Spinal cord (tissue), 3 donors: ENCODE measurements around a stretch of chr4.

DNA sequence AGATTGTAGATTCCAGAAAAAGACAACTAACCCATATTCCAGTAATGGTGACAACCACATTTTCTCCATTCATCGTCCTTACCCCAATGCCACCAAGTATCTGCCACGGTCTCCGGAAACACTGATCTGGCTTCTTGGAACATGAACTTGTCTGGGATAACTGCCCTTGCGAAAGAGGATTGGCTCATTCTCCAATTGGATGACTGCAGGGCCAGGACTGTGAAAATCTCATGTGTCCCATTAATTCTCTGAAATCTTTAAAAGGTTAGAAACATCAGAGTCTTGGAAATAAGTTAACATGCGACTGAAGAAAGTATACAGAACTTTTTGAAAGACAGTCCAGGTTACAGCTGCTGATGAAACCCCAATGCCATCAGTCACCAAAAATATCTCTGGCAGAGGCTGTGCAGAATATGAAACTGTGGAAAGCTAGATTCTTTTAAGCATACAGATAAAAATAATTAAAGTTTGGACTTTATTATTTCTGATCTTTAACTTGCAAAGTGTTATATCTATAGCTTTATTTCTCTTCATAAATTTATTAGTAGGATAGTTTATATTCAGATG is 496.9 kb downstream of the PPARGC1A start:
- PRO-cap, result no peak
- RAMPAGE, long total RNA, result no peak

DNA sequence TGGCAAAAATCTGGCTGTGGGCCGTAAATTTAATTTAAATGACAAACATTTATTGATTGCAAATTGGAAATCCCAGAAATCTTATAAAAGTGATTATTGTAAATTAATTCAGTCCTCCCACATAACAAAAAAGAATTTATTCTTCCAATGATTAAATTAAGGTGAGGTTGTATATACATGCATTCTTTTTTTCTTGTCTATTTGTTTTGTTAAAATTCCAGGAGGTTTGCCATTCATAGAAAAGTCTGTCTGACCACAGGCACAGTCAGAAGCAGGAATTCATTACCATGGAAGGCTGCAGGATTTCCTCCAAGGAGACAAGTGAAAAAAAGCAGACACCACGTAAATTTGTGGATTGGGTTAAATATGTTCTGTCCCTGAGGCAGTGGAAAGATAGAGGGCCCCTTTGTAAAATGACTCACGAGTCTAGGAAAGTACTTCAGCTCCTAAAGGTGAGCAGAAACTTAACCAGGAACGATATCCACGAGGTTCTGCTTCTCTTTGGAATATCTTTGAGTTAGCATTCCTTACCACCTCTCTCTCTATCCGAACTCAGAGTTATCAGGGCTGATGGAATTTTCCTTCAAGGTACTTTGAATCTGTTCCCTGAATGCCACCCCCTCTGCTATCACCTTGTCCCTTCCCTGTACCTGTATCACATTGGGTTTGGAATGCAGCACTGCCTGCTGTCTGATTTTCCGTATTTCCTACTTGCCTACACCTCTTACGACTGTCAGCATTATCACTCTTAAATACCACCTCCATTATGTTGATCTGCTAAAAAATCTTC is 10.6 kb downstream of the PPARGC1A start:
- PRO-cap, result no peak
- RAMPAGE, long total RNA, result no peak

DNA sequence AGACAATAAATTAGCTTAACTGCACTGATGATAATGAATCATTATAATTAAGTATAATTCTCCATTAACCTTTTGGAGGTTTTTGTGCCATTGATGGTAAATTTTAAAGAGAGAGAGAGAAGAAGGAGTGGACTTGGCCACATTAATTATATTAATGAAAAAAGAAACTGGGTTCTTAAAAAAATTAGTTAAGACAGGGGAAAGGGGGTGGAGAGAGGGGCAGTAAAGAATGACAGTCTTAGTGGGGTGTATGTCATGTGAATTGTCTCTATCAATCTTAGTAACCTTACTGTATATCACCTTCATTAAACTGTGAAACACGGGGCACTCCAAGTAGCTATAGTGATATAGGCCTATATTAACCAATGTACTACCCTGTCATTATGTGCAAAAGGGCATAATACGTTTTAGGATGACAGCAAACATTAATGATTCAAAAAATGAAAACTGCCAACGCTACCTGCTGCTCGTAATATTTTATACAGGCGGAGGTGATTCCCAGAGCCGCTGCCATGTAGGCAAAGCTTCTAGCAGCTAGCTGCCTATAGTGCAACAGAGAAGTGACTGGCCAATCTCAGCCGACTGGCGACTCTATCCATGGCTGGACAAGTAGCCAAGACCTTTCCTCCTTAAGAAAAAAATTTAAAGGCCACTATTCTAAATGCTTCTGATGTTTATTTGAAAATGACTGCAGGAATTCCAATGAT is 2.0 kb downstream of the PPARGC1A start:
- PRO-cap, result no peak
- RAMPAGE, long total RNA, result no peak

DNA sequence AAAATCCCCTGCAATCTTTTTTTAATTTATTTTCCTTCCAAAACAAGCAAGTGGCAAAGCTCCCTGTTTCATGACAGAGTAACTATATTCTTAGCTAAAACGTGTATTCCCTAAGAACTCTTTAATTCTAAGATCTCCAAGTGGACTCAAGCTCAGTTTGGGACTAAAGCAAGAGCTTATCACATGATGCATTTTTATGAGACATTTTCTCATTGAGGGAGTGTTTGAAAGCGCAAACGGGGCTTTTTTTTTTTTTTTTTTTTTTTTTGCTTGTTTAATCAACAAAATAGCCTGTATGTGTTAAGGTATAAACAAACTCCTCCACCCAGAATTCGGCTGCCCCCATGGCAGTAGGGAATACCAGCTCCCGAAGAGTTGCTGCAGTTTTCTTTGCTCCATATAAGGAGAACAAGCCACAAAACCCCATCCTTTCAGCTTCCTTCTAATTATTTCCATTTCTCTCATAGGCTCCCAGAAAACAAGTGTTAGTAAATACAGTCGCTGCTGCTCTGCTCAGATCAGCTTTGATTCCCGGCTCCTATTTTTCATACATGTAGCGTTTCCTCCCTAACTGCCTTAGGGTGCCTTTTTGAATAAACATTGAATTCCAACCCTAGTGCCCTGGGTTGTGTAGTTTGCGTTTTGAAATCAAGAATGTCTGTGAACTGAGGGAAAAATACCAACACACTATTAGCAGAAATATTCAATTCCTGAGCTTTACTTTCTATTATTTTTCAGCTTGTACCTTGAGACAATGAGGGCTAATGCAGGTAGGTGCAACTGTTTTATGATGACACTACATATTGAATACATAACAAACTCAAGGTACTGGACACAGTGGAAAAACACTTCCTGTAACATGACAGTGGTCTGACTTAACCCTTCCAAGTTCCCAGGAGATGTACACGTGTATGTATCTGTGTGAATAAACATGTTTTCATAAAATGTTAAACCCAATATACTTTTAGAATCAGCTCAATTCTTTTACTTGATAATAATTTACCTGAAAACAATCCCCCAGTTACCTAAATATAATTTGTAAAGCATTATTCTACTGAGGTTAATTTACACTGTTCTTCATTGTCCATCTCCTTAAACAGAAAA is 865 bp upstream of the PPARGC1A start:
- PRO-cap, result no peak
- RAMPAGE, long total RNA, result no peak

- PRO-cap, result no peak
- RAMPAGE, long total RNA, result no peak
Observed at GRCh38 chr4:23921902-23922526, 32.2 kb upstream of the PPARGC1A start.

DNA sequence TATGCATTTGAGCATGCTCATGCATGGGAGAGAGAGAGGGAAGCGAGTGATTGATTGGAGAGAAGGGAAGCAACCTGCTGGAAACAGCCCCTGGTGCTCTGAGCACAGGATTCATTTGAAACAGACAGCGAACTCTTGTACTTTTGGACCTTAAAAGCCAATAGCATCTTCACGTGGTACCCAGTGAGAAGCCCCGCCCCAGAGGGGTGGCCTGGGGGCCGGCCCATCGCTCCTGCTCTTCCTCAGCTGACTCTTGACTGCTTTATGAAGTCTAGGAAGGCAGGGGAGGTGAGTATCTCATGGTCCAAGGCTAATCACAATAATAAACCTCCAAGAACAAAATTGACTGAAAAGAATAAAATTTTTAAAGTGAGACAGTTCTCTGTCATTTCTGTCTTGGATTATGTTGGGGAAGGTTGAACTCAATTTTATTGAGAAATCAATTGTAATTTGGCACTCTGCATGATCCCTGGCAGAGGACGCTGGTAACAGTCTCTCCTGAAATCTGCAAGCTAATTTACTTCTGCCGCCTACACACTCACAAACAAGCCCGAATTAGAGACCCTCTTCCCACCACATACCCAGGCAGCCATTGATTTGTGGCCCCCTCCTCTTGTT is 168.2 kb upstream of the PPARGC1A start:
- PRO-cap, result no peak
- RAMPAGE, long total RNA, result no peak

GRCh38 chr4:24218998-24219833 is 329.4 kb upstream of the PPARGC1A start:
- PRO-cap, result no peak
- RAMPAGE, long total RNA, result no peak

DNA sequence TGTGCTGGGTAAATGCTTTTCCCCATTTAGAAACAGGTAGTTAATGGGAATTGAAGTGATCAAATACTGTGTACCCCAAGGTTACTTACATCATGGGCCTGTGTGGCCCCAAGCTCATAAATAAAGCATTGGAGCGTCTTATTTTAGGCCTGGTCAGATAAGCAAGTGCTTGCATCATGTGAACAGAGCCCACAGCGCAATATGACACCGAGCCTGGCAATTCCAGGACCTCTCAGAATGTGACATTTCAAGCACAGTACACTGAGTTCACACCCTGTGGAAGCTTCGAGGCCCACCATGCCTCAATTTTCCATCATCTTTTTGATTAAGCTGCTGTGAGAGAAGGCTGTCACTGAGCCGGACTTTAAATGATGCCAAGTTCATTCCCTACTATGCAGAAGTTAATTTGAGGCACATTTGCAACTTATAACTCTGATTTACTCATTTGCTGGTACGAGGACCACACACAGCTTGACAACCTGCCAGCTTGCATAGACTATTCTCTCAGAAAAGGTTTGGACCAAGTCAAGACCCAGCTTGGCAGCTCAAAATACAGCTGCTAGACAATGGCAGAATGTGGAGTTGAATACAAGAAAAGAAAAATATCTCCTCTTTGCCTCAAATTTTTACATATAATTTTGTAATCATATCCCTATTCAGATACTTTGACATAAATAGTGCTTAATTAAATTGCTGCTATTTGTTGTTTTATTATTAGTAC is 339.0 kb downstream of the DHX15 start:
- PRO-cap, result no peak
- RAMPAGE, long total RNA, result no peak

DNA sequence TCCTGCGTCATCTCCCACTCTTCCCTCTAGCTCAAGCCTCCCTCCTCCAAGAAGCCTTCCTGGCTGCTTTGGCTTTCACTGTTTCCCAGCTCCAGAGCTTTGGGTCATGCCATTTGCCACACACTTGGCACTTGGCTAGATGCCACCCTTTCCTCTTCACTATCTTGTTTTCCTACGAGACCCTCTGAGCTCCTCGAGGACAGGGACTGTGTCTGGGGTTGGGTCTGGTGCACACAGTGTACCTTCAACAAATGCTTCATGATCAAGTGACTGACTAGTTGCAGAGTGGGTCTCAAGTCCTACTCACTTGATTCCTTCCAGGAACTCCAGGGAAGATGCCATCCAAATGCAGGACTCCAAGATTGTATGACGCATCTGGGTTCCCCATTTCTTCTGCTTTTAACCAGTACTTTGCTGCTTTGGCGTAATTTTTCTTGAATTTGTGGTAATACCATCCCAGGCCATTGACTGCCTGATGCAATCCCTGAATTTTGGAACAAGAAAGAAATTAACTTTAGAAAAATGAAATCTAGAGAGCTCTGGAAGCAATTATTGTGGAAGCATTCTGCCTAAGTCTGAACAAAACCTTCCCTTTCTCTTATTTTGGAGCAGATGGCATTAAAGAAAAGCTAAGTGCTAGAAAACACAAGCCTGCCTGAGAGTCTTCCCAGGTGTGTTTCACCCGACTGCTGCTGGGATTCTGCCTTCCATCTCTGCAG is 80.7 kb downstream of the SEL1L3 start:
- PRO-cap, result no peak
- RAMPAGE, long total RNA, result no peak

DNA sequence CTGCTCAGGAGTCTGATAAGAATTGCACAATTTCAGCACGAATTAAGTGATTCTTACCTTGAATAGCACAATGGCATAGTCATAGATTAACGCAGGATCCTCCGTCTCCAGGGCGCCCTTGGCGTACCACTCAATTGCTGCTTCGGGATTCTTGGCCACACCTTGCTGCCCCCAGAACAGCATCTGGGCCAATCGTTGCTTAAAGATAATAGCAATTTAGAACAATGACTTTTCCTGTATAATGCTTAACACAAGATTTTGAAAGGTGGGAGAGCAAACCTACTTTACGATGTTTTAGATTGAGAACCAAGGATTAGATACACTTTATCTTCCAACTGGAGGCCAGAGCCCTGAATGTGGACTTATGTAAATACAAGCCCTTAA is 74.6 kb downstream of the SEL1L3 start:
- PRO-cap, result no peak
- RAMPAGE, long total RNA, result no peak

DNA sequence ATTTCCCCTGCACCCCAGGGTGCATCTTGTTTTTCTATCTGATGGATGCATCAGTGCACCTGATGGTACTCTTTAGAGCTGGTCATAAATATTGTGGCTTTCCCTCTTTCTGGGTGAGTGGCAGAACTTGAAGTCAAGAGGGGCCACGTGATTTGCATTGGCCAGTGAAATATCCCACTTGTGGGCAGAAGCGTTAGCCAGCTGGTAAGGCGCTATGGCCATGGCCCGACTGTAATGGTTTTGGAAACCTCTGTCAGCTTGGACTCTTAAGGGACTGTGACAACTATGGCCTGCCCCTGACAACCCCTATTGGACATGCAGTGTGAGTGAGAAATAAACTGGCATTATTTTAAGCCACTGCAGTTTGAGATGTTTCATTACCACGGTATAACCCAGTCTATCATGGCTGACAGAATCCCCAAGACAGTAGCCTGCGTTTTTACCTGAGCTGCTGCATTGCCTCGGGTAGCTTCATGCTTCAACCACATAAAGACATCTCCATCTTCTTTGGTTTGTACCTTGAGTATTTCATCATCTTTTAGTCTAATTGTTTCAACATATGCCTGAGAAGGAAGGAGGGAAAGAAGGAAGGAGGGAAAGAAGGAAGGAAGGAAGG is 72.7 kb downstream of the SEL1L3 start:
- PRO-cap, result no peak
- RAMPAGE, long total RNA, result no peak

- PRO-cap, result no peak
- RAMPAGE, long total RNA, result no peak
Observed at GRCh38 chr4:25814227-25815050, 48.3 kb downstream of the SEL1L3 start.

- PRO-cap, result no peak
- RAMPAGE, long total RNA, result no peak
Observed at GRCh38 chr4:25912915-25913929, 798 bp upstream of the SMIM20 start.

GRCh38 chr4:25915267-25915912 is 1.4 kb downstream of the SMIM20 start:
- PRO-cap, result no peak
- RAMPAGE, long total RNA, result no peak

DNA sequence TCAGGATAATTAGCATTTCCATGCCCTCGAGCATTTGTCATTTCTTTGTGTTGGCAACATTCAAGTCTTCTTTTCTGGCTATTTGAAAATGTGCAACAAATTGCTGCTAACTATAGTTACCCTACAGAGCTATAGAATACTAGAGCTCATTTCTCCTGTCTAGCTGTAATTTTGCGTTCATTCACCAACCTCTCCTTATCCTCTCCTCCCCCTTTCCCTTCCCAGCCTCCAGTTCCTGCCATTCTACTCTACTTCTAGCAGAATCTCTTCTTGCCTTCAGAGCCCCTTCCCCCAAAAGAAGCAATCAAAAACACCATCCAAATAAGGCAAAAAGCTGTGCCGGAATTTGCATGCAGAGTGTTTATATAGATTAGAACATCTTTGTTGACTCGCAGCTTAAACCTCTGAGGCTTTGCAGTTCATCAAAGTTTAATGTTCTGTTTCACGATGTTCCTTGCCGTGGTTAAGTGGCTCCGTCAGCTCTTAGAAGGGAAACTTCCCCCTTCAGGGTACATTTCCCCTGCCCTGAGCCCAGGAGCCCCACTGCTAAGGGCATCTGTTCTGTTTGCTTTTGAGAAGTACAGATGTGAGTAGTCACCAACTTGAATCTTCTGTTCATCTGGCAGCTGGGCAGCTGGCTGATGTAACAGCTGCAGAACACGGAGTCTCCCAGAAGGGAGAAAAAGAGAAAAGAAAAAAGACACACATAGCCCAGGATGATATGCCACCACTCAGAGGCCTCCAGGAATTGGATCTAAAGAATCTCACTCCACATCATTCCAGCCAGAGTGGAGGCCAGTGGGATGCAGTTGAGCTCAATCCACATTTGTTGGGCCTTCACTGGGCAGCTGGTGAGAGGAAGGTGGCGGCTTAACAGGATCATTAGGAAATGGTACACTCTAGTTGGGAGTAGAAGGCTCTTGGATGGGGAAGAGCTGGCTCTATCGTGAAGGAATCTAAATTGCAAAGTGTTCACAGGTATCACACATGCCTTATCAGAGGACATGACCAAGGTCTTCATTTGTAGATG is 178.9 kb upstream of the RBPJ start:
- PRO-cap, result no peak
- RAMPAGE, long total RNA, result no peak

DNA sequence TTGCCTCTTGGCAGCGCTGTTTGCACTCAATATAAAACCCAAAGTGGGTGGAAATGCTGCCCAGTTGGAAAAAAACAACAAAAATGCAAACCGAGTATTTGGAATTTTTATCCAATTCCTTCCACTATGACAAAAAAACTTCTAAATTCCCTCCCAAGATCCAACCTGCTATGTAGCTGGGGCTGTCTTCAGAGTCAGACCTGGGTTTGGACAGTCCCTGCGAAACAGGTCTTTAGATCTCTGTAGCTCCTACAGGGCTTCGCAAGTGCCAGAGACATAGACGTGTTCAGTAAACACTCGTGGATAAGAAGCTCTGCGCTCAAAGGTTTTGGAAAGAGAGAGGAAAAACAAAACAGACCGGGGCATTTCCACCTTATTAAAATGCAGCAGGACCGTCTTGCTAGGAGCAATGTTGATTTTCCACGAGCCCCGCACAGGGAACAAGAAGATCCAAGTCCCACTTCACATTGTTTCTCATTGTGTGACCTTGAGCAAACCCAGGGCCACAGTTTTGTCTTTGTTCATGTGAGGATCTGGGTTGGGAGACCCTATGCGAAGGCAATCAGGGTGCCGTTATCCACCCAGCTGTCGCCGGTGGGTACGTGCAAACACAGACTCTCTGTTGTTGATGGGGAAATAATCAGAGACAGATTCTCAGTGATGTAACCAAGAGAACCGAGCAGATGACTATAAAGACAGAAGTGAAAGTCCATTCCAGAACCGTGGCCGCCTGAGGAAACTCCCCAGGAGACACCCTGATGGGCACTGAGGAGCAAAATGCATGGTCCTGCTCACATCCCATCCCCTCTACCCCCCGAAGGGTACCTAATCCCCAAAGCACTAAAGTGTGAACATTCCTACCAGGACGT is 102.9 kb upstream of the RBPJ start:
- PRO-cap, result no peak
- RAMPAGE, long total RNA, result no peak

- PRO-cap, result no peak
- RAMPAGE, long total RNA, result no peak
Observed at GRCh38 chr4:26220599-26220944, 100.2 kb upstream of the RBPJ start.

- PRO-cap, result no peak
- RAMPAGE, long total RNA, result no peak
Observed at GRCh38 chr4:26359413-26359928, 38.7 kb downstream of the RBPJ start.

DNA sequence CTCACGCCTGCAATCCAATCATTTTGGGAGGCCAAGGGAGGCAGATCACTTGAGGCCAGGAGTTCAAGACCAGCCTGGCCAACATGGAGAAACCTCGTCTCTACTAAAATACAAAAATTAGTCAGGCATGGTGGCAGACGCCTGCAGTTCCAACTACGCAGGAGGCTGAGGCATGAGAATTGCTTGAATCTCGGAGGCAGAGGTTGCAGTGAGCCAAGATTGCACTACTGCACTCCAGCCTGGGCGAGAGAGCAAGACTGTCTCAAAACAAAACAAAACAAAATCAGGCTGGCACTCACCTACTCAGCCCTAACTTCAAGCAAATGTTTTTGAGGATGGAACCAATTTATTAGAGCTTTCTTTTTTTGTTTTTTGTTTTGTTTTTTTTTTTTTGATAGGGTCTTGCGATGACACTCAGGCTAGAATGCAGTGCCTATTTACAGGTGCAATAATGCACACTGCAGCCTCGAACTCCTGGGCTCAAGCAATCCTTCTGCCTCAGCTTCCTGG is 33.2 kb upstream of the STIM2 start:
- PRO-cap, result no peak
- RAMPAGE, long total RNA, result no peak

GRCh38 chr4:26885904-26886755 is 25.5 kb downstream of the STIM2 start:
- PRO-cap, result no peak
- RAMPAGE, long total RNA, result no peak